ENCODE results near the genes MAOA, EFHC2 and ZNF41.

GRCh38 chrX:41921287-41921948 lies 1.9 kb downstream of the CASK start:
- RRBS, result no CpG with 5 or more reads among the region's 2 CpGs

DNA sequence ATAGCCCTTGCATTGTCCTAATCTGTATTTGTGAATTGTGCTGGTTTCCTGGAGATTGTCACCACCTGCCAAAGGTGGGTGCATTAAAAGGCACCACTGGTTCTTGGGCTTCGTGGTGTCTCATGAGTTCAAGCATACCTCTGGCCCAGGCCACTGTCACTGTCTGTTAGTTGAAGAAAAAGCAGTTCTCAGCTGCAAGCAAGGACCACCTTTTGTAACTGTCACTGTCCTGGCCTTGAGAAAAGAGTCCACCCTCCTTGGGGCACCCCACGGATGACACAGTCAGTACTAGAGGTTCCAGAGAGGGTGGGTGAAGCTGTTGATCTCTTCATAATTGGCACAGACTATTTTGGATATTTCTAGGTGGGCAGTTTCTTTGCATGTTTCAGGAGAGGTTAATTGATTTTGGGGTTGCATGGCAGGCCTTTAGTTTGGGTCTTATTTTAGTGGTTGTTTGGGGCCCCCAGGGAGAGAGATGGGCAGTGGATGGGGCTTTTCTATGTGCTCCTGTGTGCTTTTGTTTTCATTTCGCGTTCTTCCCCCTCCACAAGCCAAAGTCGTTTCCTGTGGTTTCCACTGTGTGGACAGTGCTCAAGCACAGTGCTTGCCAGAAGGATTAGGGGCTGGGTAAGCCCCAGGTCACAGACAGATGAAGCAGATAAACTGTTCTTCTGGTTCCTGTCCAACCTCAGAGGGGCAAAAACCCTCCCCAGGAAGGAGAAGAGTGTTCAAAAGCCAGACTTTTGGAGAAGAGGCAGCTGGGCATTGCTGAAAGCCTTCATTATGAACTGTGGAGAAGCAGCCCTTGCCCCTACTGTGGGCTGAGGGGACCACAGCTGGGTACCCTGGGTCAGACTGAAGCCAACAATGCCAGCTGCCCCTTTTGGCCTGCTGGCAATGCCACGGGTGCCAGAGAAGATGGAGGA lies 156.3 kb upstream of the PPP1R2C start:
- RRBS, result no CpG with 5 or more reads among the region's 6 CpGs

GRCh38 chrX:43655978-43656804 lies at the start of gene MAOA:
Gene MAOA (plus strand): TSS chrX:43656299.
- RRBS, result 0% methylated on average over 4 of the region's 36 CpGs

- RRBS, result no CpG with 5 or more reads among the region's 7 CpGs
These were observed 5.2 kb downstream of the MAOA start for GRCh38 chrX:43660910-43662086.

GRCh38 chrX:44343112-44344040 lies at the start of gene EFHC2:
Gene EFHC2 (minus strand): TSS chrX:44343672.
- RRBS, result 5% methylated on average over 9 of the region's 39 CpGs

GRCh38 chrX:44542150-44542480 lies 544 bp downstream of the FUNDC1 start:
- RRBS, result no CpG with 5 or more reads among the region's 2 CpGs

- RRBS, result no CpG with 5 or more reads among the region's 15 CpGs
These were observed 1.9 kb upstream of the KDM6A start for GRCh38 chrX:44871044-44871522.

DNA sequence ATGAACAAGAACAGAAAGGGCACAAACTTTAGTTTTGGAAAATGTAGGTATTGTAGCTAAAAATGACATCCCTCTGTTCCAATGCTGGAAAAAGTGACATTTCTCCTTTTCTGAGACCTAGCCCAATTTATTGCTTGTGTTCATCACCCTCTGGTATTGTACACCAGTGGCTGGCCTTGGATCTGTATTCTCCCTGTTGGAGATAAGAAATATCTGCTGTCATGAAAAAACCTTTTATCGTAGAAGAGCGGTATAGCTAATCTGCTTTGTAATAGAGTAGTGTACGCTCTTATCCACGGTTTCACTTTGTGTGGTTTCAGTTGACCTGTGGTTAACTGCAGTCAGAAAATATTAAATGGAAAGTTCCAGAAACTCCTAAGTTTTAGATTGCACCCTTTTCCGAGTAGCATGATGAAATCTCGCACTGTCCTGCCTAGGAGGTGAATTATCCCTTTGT lies 42.3 kb downstream of the KDM6A start:
- RRBS, result no CpG with 5 or more reads among the region's 6 CpGs

DNA sequence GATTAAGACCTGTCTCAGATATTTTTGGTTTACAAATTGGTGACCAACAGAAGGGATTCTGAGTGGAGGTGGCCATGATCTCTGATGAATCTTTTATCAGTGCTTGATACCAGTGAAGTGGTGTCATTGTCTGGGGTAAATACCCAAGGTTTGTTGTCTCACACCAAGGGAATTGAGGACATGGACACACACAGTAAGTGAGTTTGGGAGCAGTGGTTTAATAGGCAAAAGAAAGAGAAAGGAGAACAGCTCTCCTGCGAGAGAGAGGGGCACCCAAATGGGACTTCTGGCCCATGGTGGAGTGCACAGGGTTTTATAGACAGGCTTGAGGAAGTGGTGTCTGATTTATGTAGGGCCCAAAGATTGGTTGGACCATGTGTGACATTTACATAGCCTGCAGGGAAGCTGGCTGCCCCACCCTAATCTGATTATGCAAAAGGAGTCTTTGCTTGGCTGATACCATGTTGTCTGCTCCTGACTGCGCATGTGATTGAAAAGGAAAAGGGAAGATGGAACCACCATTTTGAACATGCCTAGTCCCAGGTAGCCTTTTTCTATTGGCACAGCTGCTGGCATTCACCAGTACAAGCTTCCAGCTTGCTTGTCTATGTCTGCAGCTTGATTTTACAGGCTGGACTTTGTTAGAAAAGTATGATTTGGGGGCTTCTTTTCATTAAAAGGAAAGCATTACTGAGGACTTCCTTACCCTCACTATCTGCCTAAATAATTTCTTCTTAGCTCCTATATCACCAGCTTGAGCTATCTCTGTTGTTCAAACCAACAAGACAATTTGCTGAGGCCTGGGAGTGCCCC lies 100.0 kb upstream of the DIPK2B start:
- RRBS, result no CpG with 5 or more reads among the region's 2 CpGs

DNA sequence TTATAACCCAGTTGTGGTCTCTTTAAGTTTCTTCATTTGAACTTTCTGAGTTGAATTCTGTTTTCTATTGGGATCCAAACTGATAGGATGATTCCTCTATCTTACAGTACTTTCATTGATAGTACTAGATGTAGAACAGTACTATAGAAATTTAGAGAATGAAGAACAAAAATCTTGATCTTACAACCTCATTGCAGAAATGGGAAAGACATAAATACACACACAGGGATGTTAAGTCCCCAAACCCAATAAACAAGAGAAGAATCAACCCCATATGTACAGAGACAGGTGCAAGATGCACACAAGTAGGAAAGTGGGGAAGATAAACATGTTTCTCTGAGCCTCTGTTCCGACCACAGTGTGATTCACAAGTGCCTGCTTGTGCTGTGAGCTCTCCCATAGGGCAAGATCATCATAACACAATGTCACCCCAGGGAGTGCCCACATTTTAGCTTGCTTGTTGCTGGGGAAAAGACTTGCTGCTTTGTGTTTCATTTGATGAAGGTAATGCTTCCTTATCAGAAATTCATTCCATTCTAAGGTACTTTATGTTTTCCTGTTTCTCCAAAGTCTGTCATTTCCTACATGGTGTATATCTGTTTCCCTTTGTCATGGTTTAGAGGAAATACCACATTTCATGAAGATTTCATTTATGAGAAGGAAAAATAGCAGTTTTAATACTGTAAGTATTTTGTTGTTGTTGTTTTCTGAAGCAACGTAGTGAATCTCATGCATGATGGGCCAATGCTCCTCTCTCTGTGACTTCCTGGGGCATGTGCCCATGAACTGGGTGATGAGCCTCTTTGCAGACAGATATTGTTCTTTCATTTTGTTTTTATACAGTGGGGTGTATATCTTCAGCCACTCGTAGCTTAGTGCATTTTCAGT lies 304.5 kb upstream of the DIPK2B start:
- RRBS, result no CpG with 5 or more reads among the region's 3 CpGs

DNA sequence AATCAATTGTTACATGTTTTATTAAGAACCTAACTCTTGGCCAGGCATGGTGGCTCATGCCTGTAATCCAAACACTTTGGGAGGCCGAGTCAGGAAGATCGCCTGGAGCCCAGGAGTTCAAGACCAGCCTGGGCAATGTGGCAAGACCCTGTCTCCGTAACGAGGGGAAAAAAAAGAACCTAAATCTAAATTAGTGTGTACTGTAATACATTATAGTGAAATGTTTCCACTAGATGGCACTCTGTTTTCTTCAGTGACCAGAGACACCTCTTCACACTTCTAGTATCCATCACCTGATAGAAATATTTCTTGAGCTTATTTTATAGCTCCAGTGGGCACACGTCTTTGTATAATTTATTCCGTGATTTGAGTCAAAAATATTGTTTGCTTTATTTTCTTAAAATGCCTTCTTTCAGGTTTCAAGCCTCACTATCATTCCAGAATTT lies 600.9 kb upstream of the DIPK2B start:
- RRBS, result no CpG with 5 or more reads among the region's 6 CpGs

DNA sequence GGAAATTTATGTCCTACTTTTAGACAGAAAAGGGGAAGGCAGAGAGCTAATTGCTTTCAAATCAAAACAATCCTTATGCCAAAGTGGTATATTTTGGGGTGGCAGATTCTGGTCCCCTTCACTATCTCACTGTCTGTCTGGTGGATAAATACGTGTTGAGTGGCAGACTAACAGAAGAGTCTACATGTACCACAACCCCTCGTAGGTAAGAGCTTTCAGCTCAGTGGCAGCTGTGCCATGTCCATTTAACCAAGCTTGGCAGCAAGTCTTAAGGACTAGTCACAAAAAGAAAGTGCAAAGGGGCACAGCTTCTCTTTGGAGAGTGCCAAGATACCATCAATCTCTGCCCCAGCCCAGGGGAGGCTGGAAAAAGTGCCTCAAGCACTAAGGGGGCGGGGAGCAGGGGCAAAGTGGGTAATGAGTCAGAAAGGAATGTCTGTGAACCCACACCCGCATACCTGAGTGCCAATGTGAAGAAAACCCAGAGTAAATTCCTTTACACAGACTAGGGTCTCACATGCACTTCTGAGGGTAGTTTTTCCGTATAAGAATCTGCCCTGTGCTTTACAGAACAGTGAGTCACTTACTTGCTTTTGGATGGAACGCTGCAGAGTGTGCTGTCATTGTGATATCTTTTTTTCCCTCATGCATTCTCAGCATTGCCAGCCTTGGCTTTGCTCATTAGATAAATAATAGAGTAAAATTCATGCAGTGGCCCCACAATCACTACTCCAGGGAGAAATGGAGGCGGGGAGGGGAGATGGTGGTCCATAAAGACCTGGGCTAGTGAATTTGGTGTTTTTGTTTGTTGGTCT lies 121.7 kb upstream of the KRBOX4 start:
- RRBS, result no CpG with 5 or more reads among the region's 7 CpGs

DNA sequence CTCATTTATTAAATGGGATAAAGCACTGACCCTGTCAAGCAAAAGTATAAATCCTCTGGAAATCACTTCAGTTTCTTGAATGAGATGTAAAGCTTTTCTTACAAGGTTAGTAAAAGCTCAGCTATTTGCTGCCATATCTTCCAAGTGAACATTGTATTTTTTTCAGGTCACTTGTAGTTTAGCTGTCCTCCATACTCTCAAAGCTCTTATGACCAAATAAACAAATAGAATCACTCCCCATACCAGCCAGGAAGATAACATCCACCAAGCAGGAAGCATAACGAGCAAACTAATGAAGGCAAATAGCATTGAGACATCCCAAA lies 9.2 kb downstream of the KRBOX4 start:
- RRBS, result no CpG with 5 or more reads among the region's 1 CpG

DNA sequence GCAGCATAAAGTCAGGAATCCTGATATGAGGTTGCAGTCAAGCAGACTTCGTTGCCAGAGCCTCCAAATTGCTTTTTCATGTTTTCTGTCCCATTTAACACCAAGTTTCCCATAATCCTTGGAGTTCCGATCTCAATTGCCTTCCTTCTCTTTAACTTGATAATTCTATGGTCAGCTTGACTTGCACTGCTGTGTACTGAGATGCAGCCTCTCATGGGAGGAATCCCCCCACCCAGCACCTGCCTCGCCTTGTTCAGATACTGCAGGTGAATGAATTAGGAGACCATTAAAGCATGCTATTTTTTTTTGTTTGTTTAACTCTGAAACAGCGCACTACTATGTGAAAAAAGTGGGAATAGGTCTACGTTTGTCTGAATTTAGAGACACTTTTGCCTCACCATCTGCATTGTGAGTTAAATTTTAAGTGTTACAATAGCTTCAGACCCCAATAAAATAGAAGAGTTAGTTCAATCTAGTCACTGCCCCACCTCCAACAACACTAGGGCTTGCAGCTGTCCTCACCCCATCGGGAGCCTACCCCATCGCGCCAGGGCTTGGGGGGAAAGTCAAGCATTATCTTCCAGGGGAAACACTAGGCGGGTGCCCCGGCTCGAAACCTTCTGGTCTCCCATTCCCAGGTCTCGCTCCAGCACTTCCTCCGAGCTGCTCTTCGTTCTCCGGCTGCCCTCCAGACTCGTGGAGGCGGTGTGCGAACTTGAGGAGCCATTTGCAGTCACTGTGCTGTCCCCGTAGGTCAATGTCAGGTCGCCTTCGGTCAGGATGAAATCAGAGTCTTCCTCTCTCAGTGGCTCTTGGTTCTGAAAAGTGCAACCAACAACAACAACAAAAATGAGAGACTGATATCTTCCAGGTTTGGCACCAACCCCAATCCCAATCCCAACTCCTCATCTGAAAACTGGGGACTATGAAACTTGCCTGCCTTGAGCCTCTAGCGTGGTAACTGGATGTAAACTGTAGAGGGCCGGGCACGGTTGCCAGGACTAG lies 33.1 kb downstream of the CHST7 start:
- RRBS, result 94% methylated on average over 5 of the region's 24 CpGs

- RRBS, result no CpG with 5 or more reads among the region's 7 CpGs
These were observed 9.2 kb downstream of the RBM10 start for GRCh38 chrX:47154251-47154679.

GRCh38 chrX:47214156-47215201 lies 4.0 kb upstream of the CDK16 start:
- RRBS, result no CpG with 5 or more reads among the region's 25 CpGs

DNA sequence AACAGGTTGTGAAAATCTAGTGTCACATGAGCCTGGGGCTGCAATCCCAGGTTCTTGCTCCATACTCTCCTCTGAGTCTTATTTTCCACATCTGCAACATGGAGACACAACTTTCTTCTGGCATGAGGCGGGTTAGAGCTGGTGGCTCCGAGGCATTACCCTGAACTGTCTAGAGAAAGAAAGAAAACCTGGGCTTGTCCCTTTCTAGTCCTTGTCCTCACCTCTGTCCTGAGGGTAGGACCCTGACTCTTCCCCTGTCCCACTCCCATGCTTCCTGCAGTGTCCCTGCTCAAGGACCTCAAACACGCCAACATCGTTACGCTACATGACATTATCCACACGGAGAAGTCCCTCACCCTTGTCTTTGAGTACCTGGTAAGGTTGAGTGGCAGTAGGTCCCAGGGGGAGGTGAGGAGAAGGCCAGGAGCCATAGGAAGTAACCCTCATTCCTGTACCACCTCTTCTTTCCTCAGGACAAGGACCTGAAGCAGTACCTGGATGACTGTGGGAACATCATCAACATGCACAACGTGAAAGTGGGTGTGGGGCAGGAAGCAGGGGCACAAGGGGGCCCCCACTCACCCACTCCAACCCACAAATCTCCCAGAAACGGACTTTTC lies 7.1 kb downstream of the CDK16 start:
- RRBS, result no CpG with 5 or more reads among the region's 8 CpGs

DNA sequence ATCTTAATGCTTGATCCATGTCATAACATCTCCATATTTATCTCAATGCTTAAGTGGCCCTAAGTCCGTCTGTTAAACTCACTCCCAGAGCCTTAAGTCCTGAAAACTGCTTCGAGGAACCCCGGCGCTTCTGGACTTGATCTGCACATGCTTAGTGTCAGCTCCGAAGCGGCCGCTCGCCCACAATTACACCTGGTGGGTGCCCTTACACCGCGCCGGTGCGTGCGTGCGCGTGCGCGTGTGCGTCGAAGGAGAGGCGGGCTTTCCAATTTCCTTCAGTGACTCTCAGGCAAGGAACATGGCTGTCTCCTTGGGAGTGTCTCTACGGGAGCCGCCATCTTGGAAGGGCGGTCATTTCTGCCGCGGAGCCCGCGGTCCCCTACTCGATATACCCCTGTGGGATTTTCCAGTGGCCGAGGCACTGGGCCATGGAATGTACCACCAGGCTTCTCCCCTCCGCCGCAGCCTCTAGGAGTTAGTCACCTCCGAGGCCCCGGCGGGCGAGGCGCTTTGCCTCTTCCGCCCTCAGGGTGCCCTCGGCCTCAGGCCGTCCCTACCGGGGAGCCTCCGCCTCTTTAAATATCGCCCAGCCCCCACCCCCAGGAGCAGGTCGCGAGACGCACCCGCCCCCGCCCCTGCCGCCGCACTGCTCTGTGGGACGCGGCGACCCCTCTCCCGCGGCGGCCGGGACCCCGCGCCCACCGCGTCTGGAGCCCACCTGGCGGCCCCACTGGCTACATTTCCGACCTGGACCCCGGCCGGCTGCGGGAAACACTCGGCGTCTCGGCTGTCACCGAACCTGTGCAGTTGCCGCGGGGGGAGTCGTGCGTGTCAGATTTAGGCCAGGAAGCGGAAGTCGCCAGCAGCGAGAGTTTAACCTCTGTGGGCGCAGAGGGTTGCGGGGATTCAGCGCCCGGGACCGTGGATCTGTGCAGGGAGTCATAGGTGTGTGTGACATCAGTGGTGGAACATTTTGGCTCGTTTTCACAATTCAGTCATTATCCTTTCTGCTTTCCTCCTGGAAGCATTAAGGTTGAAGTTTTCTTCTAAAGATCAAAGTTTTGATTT lies at the start of gene ZNF41:
TSS of gene ZNF41 (minus strand) at position 846 of the 1,068 bp plus-strand sequence.
- RRBS, result 2% methylated on average over 21 of the region's 82 CpGs

DNA sequence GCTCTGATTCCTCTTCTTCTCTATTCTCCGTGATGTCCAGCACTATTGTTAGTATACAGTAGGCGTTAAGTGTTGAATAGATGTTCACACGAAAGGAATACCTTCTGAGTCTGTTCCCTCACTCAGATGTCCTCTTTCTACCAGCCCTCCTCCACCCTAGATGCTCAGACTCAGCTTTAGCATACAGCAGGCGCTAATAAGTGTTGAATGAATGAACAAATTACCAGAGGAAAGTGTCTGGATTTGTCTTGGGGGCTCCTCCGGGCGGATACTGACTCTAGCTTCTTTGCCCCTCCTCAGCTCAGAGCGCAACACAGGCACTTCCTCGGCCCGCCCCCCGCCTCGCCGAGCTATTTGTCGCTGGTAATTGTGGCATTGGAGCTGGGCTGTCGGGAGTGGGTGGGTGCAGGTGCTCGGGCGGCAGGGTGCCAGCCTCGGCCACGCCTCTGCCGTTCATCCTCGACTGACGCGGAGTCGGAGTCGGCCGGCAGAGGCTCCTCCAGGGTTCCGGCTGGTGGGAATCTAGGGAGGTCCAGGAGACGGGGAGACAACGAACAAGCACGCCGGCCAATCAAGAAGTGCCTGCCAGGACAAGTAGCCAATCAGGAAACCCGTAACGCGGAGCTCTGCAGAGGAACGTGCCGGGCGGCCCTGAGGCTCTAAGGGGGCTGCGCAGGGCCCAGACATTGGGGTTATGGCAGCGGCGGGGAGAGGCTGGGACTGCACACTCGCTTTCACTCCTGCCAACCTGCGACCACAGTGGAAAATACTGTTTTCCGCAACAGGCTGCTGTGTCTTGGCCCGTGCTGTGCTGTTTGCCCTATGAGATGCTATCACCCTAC lies 3.9 kb upstream of the SYN1 start:
- RRBS, result 5% methylated on average over 10 of the region's 43 CpGs

Measured in AG04449 (cell line).